Bronchial epithelial cell (primary cell): ENCODE measurements around the gene TMEM163.

GRCh38 chr2:132280755-132281224 lies 119.0 kb upstream of the ANKRD30BL start:
- RRBS, 2 experiments, result no CpG with 5 or more reads among the region's 14 CpGs

- RRBS, 2 experiments, result under 1 to 3% methylated on average over 5 of the region's 22 CpGs
Measured at GRCh38 chr2:132353541-132353932, 63.1 kb upstream of the GPR39 start.

- RRBS, 2 experiments, result no CpG with 5 or more reads among the region's 2 CpGs
Measured at GRCh38 chr2:132424587-132425050, 8.0 kb downstream of the GPR39 start.

DNA sequence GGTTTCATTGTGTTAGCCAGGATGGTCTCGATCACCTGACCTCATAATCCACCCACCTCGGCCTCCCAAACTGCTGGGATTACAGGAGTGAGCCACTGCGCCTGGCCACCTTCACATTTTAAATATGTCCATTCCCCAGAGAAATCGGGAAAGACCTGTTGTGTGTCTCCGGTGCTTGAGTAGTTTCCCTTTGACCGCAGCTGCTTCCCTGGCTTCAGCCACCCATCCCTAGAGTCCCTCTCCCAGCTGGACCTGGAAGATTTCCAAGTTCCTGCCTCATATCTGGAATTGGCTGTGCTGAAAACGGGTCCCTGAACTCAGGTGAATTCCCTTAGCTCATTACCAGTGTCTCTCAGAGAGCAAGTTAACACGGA lies 49.1 kb downstream of the LYPD1 start:
- RRBS, 2 experiments, result no CpG with 5 or more reads among the region's 8 CpGs

DNA sequence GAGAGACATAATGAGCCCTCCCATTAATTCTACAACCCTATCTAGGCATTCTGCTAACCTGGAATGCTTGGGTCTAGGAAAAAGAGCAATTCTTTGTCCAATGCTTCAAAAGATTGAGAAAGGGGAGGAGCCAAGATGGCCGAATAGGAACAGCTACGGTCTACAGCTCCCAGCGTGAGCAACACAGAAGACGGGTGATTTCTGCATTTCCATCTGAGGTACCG lies 21.6 kb downstream of the NCKAP5 start:
- RRBS, 2 experiments, result no CpG with 5 or more reads among the region's 5 CpGs

GRCh38 chr2:133591088-133591679 lies 22.9 kb upstream of the NCKAP5 start:
- RRBS, 2 experiments, result no CpG with 5 or more reads among the region's 8 CpGs

- RRBS, 2 experiments, result under 1 to 1% methylated on average over 30 to 35 of the region's 119 CpGs
Measured at GRCh38 chr2:134119392-134120702, 134.0 kb upstream of the MGAT5 start.

DNA sequence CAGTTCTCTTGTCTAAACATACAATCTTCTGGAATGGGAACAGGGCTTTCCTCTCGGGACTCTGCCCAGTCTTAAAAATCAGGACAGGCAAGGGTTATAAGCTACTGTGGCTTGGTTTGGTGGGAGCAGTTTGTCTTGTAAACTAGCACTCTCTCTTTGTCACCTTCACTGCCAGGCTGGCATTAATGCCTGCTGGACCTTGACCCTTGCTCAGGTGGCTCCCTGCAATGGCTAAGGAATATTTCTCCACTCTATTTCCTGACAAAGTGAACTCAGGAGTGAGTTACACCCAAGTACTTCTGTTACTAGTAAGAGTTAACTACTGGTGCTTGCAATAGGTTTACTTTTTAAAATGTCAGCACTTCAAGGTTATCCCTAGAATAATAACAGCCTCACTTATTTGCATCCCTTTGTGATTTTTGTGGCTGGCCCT lies 129.4 kb upstream of the MGAT5 start:
- RRBS, 2 experiments, result no CpG with 5 or more reads among the region's 1 CpG

- RRBS, 2 experiments, result no CpG with 5 or more reads among the region's 12 CpGs
Measured at GRCh38 chr2:134143386-134144546, 110.1 kb upstream of the MGAT5 start.

DNA sequence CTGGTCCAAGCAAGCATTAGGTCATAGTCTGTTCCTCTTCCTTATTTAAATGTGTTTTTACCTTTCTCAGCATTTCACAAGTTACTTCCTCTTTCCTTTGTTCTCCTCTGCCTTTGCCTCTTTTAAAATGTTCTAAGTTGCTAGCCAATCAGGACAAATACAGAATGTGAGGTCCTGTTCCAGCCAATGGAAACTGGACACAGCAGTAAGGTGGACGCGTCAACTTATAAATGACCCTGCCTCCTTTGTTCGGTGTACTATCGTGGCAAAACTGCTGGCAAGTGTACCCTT lies 40.8 kb downstream of the MGAT5 start:
- RRBS, 2 experiments, result no CpG with 5 or more reads among the region's 4 CpGs

DNA sequence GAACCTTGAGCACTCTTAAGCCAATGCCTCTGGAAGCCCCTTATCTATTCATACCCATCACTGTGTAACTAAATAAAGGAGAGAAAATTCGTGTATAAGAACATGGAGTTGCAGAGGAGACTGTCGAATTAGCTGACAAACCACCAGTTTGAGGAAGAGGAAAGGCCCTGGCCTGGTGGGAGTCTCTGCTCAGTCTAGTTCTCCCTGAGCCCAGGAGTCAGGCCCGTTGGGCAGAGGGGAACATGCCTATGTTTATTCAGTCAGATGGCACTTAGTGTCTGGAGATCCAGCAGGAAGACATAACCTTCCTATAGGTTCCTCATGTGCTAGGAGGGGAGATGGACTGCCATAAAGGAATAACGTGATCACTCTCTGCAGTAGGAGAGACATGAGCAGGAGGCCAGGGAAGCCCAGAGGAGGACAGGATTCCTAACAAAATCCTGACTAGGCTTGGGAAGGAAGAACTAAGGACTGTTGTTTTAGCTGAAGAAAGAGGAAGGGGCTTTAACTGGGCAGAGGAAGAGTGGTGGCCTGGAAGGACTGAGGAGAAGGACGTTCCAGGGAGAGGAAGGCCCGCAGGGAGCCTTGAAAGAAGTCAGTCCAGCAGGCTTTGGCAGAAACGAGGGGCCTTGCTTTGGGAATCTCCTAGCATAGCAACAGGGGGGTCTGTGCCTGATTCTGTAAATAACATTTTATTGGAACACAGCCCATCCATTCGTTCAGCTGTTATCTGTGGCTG lies 60.5 kb downstream of the MGAT5 start:
- RRBS, 2 experiments, result no CpG with 5 or more reads among the region's 8 CpGs

- RRBS, 2 experiments, result no CpG with 5 or more reads among the region's 2 CpGs
Measured at GRCh38 chr2:134401699-134402052, 147.8 kb downstream of the MGAT5 start.

DNA sequence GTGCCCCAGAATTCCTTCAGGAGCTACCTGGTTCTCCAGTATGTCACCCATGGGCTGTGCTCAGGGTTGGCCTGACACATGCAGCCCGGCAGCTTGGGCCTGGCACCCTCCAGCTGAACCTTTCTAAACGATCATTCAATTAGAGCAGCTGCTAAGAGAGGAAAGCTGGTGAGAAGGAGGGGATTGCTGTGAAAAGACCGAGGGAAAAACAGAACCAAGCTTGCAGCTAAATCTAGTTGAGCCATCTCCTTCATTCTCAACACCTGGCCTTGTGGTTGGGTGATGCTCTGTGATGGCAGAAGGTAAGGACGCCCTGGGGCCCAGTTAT lies 157.7 kb downstream of the MGAT5 start:
- RRBS, 2 experiments, result no CpG with 5 or more reads among the region's 4 CpGs

DNA sequence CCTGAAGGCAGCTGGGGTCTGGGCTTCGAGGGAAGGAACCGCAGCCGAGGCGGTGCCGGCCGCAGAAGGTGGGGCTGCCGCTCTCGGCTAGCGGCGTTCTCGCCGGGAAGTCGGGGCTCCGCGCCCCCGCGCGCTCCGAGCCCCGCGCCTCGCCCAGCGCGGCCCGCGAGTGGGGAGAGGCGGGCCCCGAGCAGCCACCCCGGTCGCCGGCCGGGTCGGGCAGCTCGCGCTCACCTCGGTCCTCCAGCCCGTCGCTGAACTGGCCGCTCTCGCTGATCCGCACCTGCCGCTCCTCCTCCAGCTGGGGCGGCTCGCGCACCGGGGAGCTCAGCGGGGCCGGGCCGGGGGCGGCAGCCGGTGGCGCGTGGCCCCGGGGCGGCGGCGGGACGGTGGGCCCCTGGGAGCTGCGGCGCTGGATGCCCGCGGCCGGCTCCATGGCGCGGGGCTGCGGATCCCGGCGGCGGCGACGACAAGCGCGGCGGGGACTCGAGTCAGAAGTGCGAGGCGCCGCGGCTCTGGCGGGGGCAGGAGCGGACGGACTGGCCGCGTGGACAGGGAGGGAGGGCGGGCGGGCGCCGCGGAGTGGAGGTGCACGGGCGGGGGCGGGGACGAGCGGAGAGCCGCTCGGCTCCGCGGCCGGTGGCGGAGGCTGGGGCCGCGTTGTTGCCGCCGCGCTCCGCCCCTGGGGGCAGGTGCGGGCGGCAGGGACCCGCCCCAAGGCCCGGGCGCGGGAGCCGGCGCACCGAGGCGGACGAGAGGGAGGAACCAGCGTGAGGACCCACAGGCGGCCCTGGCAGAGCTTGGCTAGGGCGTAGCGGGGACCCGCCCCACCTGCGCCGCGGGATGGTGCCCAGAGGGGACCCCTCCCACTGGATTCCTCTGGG lies at the start of gene TMEM163:
Gene TMEM163 (minus strand): TSS at position 501 of the 884 bp plus-strand sequence.
- RRBS, 2 experiments, result under 1 to 2% methylated on average over 44 to 49 of the region's 125 CpGs

DNA sequence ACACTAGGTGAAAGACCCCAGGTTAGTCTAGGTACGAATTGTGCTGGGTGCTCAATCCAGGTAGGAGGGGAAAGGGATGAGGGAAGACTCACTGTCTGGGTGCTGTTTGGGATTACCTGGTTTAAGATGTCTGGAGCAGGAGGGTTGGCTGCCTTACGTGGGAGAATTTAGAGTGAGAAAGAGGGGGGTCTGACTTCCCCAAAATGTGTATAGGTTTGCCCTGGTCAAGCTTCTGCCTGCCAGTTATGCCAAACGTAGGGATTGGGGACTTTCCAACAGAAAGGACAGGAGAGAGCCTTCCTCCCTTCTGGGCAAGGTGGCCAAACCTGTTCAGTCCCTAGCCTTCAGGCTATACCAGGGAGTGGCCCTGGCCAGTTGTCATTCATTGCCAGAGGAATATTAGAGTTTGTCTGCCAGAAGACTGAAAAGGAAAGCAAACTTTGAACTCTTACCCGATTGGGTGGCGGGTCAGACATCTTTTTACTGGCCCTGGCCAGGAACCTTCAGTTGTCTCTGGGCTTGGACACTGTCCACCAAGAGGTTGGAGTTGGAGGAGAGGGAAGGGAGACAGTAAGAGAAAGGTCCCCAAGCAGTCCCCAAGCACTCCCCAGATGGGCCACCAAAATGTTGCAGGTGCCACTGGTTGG lies 22.1 kb downstream of the RAB3GAP1 start:
- RRBS, 2 experiments, result no CpG with 5 or more reads among the region's 5 CpGs

- RRBS, 2 experiments, result no CpG with 5 or more reads among the region's 7 CpGs
Measured at GRCh38 chr2:135635574-135636557, 104.6 kb downstream of the R3HDM1 start.

- RRBS, 2 experiments, result no CpG with 5 or more reads among the region's 8 CpGs
Measured at GRCh38 chr2:136052324-136052771, 65.6 kb downstream of the CXCR4 start.

DNA sequence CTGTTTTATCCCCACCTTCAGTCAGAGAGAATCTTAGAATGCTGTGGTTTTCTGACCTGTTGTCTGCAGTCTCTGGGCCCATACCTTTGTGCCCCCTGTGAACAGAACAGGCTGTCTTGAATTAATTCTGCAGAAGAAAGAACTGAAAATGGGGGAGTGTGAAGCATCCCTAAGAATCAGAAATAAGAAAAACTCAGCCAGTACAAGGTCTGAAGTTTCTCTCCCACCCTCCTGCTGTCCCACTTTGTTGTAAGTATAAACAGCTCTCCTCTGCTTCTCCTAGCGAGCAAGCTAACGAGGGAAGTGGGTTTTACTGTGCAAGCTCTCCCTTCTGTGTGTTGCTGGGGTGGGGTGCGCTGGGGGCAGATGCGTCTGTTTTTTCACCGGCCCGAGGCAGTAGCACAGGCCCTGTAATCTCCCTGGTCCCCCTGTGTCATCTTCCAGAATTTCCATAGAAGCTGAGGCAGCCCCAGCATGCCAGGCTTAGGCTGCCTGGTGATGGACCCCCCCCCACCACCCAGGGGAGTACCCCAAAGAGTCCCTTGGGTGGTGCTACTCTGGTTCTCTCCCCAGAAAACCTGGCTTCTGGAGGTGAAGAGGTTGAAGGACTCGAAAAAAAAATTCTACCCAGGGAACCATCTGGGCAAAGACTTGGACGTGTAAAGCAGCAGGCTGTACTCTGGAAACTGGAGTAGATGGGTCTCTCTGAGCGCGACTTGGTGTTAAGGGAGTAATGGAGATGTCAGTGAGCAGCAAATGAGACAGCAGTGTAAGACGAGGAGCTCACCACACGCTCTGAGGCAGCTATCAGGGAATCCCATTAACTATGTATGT lies 9.5 kb upstream of the CXCR4 start:
- RRBS, 2 experiments, result no CpG with 5 or more reads among the region's 12 CpGs

- RRBS, 2 experiments, result no CpG with 5 or more reads among the region's 7 CpGs
Measured at GRCh38 chr2:136129418-136130480, 11.8 kb upstream of the CXCR4 start.

DNA sequence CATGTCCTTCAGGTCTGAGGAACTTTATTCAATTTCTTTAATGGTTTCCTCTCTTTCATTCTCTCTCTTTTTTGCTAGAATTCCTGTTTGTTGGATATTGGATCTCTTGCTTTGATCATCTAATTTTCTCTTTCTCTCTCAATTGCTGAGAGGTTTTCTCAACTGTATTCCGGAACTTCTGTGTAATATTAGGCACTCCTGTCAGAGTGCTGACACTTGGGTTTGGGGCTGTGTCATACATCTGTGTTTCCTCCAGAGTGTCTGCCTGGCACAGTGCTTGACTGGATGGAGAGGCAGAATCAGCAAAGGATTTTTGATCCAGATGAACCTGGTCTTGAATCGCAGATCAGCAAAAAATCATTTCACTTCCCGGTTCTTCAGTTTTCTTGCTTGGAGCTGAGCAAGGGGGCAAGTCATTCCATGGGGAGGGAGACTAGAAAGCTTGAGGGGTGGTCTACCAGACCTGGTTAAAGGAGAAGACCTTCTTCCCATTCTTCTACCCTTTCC lies 87.7 kb upstream of the CXCR4 start:
- RRBS, 2 experiments, result no CpG with 5 or more reads among the region's 3 CpGs